Thoracic aorta (tissue), 1 donor: ENCODE results near the genes DDX18, C1QL2 and TMEM185B.

GRCh38 chr2:113888307-113889017 is 1.4 kb upstream of the ACTR3 start:
- RAMPAGE, long total RNA = start-site peak on the minus strand at chr2:113888529-113888709, 10 reads

- RAMPAGE, long total RNA = no peak
Observed at GRCh38 chr2:113963910-113964790, 74.3 kb downstream of the ACTR3 start.

DNA sequence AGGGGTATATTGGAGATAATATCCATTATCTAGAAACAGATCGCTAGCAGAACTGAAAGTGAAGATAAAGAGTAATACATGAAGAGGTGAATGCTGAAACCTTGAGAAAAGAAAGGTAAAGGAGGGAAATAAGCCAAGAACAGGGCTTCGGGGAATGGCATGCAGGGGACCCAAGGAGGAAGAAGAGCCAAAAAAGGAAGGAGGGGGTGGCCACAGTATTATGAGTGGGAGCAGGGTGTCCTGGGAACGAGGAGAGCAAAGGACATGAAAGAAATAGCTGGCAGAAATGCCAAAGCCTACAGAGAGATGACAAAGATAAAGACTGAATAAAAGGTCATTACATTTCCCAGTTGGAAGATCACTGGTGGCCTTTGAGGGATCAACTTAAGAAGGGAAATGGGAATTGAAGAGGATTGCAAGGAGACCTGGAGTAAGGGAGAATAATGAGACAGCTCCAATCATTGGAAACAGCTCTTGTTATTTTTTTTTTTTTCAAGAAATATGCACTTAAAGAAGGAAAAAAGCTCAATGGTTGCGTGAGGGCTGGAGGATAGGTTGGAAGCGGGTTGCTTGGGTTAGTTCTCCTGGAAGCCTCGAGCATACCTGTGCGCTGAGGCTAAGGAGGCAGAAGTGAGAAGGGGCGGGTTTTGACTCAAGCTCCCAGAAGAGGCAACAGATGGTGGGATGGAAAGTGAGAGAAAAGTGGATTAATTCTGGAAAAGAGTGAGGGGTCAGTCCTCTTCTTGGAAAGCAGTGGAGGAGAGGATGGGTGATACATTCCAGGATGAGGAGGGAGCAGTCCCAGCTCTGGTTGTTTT is 83.1 kb downstream of the ACTR3 start:
- RAMPAGE, long total RNA = no peak

DNA sequence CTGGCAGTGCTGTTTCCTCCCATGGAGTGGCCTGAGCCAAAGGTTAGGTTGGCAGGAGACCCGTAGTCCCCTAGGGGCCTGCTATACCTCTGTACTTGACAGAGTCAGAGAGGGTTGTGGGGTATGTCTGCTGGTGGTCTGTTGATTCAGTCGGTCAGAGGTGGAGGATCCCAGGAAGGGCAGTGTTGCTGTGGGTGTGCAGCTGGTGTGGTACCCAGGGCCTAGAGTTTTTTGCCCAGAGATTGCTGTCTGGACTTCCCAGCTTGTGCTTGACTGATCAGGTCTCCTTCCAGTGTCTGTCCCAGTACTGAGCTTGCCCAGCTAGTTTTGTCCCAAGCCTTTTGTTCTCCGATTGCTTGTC is 918.2 kb downstream of the DPP10 start:
- RAMPAGE, long total RNA = no peak

- RAMPAGE, long total RNA = start-site peak on the plus strand at chr2:117814700-117814734, 647 reads
Observed at GRCh38 chr2:117814176-117815241, at the start of gene DDX18. Gene DDX18 (plus strand): TSS chr2:117814691.

DNA sequence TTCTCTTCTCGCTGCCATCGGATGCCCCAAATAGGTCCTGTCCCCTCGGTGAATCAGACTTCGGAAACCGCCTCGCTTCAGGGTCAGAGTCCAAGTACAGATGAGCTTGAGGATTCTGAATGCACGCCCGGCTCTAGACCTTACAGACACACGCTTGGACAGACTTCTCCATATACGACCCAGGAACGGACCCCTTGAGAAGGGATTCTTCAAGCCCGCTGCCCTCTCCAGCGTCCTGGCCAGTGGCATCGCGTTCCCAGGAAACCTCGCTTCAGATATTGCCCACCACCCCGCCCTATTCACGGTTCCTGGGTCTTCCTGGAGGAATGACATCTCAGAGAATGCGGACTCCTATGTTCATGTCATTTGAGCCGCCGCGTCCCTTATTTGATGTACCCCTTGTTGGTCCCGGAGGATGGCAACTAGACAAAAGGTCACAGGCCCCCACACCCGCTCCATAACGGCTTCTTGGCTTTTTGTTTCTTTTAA is 521 bp upstream of the CCDC93 start:
- RAMPAGE, long total RNA = no peak

DNA sequence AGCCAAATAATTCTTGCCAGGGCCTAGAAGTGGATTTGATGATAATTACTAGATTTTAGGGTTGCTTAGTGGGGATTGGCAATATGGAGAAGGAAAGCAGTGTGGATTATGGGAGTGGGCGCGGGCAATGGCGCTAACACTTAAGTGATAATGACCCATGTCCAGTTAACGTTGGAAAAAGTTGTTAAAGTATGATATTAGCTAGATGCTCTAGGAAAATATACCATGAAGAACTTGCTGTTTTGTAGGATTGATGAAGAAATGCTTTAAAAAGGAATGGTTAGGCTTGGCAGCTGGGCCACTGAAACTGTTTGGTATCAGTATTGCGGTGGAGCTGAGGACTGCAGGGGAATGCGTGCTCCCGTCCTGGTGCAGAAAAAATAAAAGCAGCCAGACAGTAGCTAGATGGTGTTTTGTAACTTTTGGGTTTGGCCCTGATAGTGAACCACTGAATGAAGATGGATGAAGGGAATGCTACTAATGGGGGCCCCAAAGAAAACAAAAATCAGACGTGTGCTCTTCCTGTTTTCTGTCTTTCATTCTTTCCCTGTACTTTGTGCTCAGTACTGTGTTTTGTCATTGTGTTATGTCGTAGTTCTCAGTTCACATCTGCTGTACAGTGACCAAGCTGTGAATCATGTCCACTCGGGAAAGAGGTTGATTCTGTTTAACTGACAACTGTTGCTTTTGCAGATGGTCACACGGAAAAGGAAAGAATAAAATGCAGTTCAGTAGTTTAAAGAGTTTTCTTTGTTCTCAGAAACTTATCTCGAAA is 999 bp downstream of the INSIG2 start:
- RAMPAGE, long total RNA = no peak

DNA sequence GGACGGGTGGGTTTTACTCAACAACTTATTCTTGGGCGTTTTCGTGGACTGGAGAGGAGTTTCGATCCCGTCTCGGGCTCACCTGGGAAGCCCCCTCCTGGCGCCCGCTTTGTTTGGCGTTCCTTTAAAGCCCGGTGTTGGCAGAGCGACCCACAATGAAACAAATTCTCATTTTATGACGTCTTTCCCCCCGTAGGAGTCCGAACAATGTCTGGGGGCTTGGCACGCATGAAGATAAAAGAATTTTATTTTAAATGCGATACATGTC is 135.4 kb downstream of the INSIG2 start:
- RAMPAGE, long total RNA = no peak

GRCh38 chr2:118310842-118311584 is 222.7 kb downstream of the INSIG2 start:
- RAMPAGE, long total RNA = no peak

GRCh38 chr2:118842741-118843667 is 4.4 kb downstream of the EN1 start:
- RAMPAGE, long total RNA = no peak

DNA sequence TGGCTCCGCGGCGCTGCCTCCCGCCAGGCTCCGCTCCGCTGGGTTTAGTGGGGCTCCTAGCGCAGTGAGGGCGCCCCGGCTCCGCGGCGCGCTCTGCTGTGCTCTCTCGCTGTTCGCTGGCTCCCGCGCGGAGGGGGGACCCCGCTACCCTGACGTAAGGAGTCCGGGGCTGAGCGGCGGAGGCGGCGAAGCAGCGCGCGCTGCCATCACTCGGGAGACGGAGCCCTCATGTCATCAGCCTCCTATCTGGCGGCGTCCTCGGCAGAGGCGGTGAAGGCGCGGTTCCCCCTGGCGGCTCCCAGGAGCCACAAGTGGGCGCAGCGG is at the start of gene C1QL2:
Gene C1QL2, minus strand, starts transcription at position 95 of the 324 bp plus-strand sequence.
- RAMPAGE, long total RNA = no peak

- RAMPAGE, long total RNA = no peak
Observed at GRCh38 chr2:119233460-119234081, 9.9 kb downstream of the STEAP3 start.

DNA sequence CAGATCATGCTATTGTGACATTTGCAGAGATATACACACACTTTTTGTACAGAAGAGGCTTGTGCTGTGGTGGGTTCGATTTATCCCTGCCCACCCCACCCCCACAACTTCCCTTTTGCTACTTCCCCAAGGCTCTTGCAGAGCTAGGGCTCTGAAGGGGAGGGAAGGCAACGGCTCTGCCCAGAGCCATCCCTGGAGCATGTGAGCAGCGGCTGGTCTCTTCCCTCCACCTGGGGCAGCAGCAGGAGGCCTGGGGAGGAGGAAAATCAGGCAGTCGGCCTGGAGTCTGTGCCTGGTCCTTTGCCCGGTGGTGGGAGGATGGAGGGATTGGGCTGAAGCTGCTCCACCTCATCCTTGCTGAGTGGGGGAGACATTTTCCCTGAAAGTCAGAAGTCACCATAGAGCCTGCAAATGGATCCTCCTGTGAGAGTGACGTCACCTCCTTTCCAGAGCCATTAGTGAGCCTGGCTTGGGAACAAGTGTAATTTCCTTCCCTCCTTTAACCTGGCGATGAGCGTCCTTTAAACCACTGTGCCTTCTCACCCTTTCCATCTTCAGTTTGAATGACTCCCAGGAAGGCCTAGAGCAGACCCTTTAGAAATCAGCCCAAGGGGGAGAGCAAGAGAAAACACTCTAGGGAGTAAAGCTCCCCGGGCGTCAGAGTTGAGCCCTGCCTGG is 40.1 kb downstream of the STEAP3 start:
- RAMPAGE, long total RNA = no peak

DNA sequence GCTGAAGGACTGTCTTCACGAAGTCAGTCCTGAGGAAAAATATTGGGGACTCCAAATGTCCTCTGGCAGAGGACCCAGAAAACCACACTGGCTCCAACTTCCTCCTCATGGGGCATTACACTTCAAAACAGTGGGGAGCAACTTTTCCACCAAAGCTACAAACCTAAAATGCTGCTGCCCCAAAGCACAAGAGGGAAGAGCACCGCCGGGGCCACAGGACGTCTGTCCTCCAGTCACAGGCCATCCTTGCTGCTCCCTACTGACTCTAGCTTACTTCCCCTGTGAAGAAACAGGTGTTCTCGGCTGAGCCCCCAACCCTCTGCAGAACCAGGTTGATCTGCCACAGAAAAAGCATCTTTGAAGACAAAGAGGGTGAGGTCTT is 40.7 kb downstream of the STEAP3 start:
- RAMPAGE, long total RNA = no peak

- RAMPAGE, long total RNA = no peak
Observed at GRCh38 chr2:119425617-119426764, 5.7 kb upstream of the TMEM37 start.

GRCh38 chr2:119426765-119427683 is 4.6 kb upstream of the TMEM37 start:
- RAMPAGE, long total RNA = no peak

DNA sequence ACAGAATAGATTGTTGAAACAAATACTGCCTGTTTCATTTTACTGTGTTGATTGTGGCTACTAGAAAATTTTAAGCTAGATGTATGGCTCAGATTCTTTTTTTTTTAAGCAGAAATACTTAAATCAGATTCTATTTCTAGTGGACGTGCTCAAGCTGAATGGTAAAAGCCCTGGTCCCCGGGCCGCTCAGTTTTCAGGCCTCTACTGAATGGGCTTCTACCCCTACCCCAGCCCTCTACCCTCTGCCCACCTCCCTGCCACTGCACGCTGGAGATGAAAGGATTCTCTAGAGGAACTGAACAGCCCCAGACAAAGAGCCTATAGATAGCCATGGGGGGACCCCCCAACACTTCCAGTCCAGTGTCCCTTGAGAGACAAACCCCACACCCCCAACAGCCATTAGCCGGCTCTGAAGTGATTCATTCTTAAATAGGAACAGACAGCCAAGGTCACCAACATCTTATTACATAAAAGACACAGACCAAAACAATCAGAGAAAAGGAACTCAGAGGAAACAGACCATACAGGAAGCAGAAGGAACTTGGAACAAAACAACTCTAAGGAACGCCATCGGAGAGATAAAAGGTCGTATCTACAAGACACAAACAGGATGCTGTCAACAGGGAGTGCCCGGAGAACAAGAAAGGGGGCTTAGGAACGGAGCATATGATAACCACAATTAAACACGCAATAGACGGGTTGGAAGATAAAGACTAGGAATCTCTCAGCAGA is 23.5 kb downstream of the TMEM37 start:
- RAMPAGE, long total RNA = no peak

- RAMPAGE, long total RNA = no peak
Observed at GRCh38 chr2:120222675-120224057, at the start of gene TMEM185B. Gene TMEM185B (minus strand): TSS chr2:120223400.

DNA sequence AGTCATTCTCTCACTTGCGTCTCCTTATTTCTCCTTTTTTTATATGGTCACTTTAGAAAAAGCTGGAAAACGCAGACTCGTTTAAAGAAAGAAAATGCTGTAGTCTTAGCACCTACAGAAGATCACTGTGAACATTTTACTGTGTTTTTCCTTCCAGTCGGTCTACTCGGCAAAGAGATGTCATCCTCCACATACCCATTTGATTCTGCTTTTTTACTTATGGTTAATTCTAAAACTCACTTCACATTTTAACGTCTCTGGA is 5.1 kb upstream of the TMEM185B start:
- RAMPAGE, long total RNA = no peak

GRCh38 chr2:120245402-120245917 is 7.2 kb upstream of the RALB start:
- RAMPAGE, long total RNA = no peak